Gallbladder (tissue), 1 donor: ENCODE results near the genes STARD9, TP53BP1, STRC and CKMT1A.

GRCh38 chr15:42575533-42576174, at the start of gene STARD9:
STARD9 (plus strand) TSS chr15:42575606.
- PRO-cap, result bidirectional peak, plus-strand start at chr15:42575705, minus-strand start at chr15:42575459

DNA sequence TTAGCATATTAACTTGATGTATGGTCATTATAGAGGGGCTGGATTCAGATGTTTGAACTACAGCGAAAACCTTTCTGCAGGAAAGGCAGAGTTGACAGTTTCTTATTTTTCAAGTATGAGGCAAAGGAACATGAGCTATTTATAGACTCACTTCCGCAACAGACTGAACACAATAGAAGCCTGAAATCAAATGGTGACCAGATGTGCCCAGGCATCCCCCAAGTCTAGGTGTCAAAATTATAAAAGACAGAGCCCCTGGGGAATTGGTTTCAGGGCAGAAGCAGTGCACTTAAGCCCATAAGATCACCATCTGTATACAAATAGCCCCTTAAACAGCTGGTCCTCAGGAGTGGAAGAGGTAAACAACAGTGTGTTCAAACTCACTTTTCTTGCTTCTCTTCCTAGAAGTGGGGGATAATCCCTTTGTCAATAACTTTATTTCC, 29.8 kb downstream of the STARD9 start:
- PRO-cap, result no peak

DNA sequence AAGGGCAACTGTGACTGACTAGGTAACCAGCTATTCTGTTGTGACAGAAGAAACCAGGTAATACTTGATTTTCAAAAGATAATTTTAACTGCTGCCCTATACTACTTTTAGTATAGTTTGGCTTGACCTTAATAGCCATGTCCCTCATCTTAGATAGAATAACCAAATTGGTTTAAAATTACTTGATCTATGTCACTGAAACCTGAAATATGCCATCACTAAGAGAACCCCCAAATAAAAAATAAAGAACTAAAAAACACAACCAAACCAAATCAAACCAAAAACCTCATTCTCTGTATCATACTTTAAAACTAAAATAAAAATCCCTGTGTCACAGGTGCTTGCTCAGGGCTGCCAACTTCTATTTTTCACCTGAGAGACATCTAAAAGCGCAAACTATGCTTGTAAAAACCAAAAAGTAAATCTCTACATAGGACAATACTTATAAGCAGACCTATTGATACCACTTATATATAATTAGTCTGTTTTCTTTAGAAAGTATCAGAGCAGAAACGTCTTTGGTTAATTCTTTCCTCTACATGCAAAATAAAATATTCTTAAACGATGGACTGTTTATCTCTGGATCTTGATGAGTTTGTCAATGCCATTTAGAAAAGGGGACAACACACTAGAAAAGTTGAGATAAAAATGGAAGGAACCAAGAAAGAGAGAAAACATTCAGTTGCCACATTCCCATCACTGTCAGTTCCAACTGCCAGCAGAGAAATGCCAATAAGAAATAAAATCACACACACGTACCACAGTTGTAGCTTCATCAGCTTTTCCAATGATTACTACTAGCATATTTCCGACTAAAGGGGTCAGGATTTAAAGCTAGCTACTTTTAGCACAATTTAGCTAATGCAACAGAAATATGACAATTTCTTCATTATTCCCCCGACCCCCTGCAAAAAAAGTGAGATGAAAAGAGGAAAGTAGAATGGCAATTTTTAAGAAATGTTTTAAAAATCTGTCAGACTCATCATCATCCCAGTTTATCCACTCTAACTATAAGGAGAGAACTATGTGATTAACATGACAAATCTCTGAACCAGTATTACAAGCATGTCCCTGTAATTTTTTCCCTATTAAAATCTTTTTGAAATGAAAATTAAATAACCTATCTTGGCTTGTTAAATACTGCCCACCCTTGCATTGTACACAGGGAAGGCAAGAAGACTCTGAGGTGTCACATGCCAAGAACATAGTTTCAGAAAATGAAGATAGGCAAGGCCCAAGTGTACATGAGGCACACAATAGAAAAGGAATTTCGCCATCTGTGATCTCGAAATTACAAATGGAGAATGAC, 6.2 kb upstream of the CDAN1 start:
- PRO-cap, result no peak

DNA sequence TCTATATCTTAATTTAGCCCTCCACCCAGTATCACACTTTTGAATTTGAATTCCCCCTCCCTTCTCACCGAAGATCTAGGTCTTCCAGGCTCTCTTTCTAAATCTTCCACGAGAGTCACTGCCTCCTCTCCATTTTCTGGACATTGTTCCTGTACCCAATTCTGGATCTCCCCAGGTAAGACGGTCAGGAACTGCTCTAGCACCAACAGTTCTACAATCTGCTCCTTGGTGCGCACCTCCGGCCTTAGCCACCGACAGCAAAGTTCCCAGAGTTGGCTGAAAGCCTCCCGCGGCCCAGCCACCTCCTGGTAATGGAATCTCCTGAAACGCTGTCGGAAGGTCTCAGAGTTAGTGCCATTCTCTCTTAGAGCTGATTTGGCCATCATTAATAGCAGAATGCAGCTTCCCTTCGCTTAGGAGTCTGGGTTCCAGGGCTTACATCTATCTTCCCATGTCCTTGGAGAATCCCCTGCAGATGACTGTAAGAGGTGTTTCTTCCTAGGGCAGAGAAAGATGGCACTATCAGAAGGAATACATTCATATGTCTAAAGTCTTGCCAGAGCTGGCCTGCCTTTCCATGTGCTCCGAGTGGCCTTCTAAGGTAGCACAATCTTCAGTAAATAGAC, 1.2 kb downstream of the ZSCAN29 start:
- PRO-cap, result no peak

DNA sequence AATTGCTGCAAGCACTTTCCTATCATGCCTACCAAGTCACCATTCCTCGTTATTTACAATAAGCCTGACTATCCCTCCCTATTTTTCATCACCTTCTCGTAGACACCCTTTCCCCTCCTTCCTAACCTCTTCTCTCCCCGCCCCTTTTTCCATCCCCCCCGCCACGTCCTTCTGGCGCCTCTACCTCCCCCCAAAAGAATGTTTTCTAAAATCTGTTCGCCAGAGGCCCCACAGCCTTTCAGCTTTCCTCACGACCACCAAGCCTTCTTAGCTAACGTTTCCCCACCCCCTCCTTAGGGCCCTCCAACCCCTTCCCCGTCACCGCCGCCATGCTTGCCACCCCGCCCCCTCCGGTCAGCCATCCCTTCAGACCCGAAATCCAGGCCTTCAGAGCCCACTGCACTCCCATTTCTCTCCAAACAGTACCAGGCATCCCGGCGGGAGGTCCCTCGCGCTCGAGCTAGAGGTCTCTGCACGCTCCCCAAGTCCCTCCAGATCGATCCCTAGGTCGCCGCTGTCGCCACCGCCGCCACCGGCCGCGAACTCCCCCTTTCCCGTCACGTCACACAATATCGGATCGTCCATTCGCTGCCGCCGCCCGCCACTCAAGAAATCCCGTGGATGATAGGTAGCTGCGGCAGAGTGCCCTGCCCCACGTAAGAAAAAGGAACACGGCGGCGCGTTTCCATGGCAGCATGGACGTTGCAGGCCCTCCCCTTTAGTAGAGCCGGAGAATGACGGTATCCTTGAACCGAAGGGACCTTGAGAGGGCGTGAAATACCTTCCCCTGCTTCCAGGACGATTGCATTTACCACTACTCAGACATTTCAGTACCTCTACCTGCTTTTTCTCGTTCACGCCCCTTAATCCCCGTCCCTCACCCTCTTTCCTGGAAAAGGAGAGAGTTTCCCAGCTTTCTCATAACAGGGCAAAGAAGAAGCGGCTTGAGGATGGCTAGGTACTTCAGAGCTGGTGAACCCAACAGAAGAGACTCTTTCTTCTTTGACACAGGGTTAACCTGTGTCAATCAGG, at the start of gene TP53BP1:
TP53BP1 (minus strand) TSS at position 546 of the 1,032 bp plus-strand sequence.
- PRO-cap, result bidirectional peak, plus-strand start at position 743 of the sequence, minus-strand start at position 546 of the sequence

- PRO-cap, result no peak
Observed at GRCh38 chr15:43523829-43524651, 6.6 kb downstream of the MAP1A start.

GRCh38 chr15:43596175-43596905, 2.5 kb downstream of the CKMT1B start:
- PRO-cap, result no peak

DNA sequence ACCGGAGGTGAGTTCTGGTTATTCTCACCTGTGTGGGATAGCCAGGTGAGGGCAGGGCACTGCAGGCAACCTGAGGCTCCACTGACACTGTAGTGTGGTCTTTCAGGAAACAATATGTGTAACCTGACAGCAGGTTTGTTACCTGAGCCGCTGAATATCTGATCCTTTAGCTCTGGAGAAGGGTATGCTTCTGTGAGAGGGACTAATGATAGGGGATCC, at the start of gene STRC:
STRC (minus strand) TSS at position 58 of the 219 bp plus-strand sequence.
- PRO-cap, result no peak

- PRO-cap, result no peak
Observed at GRCh38 chr15:43693708-43693916, at the start of gene CKMT1A. CKMT1A (plus strand) TSS chr15:43693859.

DNA sequence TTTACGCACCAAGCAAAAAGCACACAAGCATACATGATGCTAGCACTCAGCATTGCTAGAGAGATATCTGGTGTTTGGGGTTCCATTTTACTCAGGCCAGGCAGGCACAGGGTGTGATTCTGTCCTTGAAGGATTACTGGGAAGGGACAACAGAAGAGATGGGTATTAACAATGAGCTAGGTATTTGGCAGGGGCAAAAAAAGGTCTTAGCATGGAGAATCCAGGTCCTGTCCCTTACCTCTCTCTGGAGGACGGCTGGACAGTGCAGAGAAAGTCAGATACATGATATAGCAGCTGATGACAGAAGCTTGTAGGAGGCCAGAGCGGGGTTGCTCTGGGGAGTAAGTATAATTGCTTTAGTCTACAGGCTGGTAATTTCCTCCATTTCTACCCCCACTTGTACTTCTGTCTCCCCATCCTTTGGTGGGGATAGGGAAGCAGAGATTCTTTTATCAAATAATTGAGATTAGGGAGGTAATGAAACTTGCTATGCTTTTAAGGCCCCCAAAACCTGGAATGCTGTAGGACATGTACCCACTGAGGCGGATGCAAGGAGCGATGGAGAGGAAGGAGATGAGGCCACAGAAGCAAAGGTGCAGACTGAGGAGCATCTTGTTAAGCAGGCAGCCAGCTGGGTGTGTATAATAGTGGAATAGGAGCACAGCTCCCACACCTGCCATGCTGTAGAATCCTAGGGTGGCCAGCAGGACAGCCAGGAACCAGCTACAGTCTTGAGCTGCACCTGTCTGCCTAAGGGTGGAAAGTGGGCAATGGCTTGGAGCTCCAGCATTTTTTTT, 3.2 kb downstream of the SERINC4 start:
- PRO-cap, result no peak

DNA sequence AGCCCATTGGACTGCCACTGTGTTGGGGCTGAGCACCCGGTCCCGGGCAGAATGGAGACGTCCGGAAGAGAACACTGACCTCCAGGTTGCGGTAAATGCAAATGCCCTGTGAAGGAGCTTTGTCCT, 99 bp downstream of the SERINC4 start:
- PRO-cap, result no peak

DNA sequence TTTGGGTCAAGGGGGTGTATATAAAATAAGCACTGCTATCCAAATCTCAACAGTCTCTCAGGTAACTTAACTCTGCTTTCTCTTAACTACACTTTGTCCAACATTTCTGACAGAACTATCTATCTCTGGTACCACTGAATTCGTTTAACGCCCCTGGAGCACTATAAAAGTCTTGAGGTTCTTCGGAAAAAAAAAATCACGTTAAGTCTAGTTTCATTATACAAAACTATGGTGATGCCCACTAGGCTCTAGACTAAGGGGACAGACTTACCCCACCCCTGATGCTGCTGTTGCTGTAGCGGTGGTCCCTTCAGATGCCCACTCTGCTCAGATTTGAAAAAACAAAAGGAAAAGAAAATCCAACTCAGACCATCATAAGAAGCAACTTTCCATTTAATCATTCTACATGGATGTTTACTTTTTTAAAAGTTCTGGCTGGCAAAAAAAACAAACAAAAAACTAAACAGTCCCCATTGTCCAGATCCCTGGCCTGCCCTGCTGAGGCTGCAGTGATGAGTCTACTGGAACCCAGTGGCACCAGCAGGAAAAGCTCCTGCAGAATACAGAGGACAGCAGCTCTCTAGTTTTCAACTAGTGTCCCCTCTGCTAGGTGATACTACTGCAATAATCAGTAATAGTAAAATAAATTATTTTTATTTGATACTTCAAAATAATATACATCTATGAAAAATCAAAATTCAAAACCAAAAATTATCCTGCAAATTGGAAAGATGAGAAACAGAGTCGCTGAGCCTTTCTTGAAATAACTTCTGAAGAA, 46.3 kb downstream of the WDR76 start:
- PRO-cap, result no peak

DNA sequence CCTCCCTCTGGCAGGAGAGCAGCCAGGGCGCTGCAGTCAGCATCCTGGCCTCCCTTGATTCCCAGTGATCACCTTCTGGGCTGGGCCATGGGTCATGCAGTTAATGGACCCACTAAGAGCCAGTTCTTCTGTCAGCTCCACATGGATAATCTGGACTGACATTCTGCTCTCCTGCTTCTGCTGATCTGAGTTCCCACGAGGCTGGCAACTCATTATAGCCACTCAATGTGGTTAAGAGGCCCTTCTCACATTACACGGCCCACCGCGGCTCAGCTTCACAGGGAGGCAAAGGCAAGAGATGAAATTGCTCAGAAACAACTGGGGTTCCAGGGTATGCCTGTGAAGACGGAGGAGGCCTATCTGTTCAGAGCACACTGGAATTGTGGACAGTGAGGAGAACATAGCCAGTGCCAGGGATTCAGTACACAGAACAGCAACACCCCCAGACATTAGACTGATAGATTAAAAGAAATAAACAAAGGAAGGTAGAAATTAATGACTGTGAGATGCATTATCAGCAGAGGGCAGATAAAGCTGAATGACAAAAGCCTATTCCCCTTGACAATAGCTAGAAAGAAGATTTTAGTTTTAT, 94.1 kb downstream of the WDR76 start:
- PRO-cap, result no peak

DNA sequence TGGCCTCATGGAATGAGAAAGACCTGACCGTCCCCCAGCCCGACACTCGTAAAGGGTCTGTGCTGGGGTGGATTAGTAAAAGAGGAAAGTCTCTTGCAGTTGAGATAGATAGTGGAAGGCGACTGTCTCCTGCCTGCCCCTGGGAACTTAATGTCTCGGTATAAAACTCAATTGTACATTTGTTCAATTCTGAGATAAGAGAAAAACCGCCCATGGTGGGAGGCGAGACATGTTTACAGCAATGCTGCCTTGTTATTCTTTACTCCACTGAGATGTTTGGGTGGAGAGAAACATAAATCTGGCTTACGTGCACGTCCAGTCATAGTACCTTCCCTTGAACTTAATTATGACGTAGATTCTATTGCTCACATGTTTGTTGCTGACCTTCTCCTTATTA, 33.9 kb upstream of the FRMD5 start:
- PRO-cap, result no peak

DNA sequence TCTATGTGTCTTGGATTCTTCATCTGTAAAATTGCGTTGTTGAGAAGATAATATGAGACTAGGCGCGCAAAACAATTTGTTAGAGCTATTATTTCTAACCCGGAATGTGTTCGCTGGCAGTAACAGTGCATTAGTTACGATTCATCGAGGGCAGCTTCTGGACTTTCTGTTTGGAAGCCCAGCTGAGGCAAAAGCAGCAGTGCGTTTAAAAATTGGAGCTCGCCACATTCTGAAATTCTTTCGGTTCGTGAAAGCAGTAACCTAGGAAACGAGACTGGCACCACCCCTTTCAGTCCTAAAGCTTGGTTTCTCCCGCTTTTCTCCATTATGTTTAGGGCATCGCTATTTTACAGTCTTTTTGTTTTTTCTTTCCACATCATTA, 803 bp upstream of the GOLM2 start:
- PRO-cap, result bidirectional peak, plus-strand start at position 325 of the sequence, minus-strand start at position 168 of the sequence

- PRO-cap, result no peak
Observed at GRCh38 chr15:44301225-44301658, 12.7 kb downstream of the GOLM2 start.

DNA sequence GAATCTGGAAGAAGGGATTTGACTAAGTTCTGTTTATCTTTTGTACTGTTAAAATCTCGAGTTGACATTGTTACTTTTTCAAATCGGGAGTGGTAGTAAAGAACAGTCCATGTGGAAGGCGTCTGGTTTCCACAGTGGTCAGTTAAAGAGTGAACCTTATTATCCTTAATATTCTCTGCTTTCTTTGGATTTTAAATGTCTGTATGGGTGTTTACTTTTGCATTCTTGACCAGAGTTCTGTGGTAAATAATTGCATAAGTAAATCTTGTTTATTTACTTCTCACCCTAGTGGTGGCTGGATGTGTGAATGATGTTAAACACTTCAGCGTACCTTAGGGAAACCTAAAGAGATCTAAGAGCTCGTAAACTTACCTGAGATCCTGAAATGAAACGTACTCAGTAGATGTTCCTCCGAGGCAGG, 808 bp downstream of the CTDSPL2 start:
- PRO-cap, result no peak

DNA sequence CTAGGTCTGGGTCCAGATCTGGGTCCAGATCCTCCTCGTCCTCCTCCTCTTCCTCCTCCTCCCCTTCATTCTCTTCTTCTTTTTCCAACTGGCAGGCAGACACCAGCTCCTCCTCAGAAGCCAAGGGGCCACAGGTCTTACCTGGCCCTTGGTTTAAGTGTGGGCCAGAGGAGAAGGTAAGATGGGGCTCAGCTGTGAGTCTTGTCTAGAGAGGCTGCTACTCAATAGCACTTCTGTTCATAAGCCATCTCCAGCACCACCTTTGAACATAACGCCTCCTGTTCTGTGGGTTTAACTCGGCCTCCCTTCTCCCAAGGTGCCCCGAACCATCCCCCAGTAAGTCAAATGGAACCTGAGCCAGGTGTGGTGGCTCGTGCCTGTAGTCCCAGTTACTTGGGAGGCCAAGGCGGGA, 12.1 kb upstream of the SPG11 start:
- PRO-cap, result no peak

DNA sequence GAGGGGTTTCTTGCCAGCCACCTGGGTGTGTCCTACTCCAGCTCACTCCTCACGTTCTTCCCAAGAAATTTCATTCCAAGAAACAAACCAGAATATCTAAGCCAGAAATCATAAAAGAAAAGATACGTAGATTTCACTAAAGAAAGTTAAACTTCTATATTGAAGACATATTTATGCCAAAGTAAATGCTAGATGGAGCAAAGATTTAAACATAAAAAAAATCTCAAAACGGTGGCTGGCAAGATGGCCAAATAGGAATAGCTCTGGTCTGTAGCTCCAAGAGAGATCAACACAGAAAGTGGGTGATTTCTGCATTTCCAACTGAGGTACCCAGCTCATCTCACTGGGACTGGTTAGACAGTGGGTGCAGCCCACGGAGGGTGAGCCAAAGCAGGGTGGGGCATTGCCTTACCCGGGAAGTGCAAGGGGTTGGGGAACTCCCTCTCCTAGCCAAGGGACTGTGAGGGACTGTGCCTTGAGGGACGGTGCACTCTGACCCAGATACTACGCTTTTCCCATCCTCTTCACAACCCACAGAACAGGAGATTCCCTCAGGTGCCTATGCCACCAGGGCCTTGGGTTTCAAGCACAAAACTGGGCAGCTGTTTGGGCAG, 19.2 kb upstream of the SPG11 start:
- PRO-cap, result no peak

- PRO-cap, result bidirectional peak, plus-strand start at chr15:44712752, minus-strand start at chr15:44712603
Observed at GRCh38 chr15:44712362-44713297, 1.3 kb downstream of the B2M start.